Liver (tissue), 9 donors: ENCODE measurements around the gene LPP.

- PRO-cap, 5 experiments, result peak in 5 of 5 experiments; most common plus-strand start chr3:187743085 (in 3); most common minus-strand start chr3:187743177 (in 2)
- RAMPAGE, long total RNA, 2 experiments, result no peak in any of the 2 experiments
- RRBS, result no CpG with 5 or more reads among the region's 12 CpGs
Observed at GRCh38 chr3:187742992-187743555, 2.2 kb downstream of the BCL6 start.

DNA sequence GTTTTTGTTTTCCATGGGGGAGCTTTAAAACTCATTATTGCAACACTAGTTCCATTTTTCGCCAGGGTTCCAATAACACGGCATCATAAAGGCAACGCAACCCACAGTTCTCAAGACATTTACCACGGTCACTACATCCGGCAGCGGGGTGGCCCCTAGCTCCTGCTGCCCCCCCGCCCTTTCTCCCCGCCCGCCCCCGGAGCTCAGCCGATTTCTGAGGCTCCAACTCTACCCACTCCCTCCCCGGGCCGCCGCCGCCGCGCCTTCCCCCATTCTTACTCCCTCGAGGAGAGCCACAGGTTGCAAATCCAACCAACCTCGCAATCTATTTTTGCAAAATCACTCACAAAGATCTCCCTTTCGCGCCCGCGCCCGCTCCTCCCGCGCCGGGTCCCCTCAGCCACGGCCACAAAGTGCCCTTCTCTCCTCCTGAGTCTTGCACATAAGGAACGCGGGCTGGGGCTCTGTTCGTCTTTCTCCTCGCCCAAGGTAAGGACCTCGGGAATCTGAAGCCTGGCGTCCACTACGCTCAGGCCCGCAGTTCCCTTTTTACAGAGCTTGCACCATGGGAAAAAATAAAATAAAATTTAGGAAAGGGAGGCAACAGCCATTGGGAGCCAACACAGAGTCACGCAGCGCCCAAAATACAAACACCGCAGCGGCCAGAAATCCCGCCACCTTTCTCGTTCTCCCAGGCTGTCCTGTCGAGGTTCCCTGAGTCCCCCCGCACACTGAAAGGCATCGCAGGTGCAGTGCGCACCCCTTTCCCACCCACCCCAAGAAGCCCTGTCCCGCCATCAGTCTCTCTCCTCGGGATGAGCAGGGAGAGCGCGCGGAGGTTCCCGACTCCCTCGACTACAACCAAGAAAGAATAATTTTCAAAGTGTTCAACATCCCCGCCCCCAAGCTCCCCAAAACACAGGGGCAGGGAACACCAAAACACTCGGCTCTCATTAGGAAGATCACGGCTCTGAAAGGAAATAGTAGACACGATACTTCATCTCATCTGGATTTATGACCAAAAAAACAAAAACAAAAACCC is 1.4 kb downstream of the BCL6 start:
- PRO-cap, 5 experiments, result peak in 4 of 5 experiments; most common plus-strand start position 914 of the sequence (in 2); most common minus-strand start position 859 of the sequence (in 4)
- RAMPAGE, long total RNA, 2 experiments, result no peak in any of the 2 experiments
- RRBS, result under 1% methylated on average over 7 of the region's 57 CpGs

DNA sequence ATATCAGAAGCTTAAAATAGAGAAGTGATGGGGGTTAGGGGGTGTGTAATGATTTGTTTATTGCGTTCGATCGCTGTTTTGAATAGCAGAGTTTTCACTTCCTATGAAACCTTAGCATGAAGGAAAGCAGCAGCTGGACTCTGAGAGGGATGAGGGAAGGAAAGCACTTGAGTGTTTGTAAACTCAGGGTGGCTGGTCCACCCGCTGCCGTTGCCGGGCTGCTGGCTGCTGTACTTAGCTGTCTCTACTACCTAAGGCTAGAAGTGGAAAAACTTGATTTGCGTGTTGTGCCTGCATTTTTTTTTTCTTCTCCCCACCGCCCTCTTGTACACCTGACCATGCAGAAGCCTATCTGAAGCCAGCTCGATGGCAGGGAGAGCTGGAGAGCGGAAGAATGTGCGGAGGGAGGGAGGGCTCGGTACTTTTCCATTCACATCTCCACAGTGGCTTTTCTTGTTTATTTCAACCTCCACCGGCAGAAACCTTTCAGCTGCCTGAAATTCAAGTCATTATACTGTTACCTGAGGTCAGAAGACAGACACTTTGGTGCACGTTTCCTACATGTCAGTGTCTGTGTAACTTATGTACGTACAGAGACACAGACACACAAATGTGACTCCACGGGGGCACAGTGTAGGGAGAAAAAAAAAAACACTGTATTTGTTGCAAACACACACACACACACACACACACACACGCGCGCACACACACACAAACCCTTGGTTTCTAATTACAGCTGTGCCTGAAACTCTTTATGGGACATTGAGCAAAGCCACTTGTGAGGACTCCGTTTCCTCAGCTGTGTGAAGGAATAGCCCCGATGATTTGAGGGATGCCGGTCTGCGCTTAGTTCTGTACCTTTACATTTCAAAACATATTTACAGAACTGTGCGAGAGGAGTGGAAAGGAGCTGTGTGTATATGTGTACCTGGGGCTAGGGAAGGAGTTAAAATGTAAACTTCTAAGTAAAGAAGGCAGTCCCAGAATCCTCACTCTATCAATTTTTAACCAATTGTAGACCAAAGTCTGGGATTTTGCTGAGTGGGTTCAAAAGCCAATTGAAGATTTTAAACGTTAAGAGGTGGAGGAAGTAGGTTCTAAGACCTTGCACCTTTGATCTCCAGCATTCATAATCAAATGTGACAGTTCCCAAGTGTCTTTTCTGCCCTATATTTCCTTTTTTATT is 5.1 kb upstream of the BCL6 start:
- PRO-cap, 5 experiments, result peak in 3 of 5 experiments; most common plus-strand start position 509 of the sequence (in 3); most common minus-strand start position 253 of the sequence (in 2)
- RAMPAGE, long total RNA, 2 experiments, result no peak in any of the 2 experiments
- RRBS, result no CpG with 5 or more reads among the region's 25 CpGs

DNA sequence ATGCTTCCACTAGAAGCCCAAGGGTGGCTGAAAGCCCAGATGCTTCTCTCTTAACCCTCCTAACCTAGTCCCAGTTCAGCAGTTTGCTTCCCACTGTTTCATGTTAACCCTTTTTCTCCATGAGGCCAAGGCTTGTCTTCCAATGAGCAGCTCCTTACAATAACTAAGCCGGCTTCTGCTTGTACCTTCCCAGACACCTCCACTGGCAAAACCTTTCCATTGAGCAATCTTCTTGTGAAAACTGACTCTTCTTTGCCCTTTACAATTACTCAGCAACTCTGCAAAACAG is 198.8 kb upstream of the LPP start:
- PRO-cap, 5 experiments, result peak in 1 of 5 experiments; most common minus-strand start position 204 of the sequence (in 1)
- RAMPAGE, long total RNA, 2 experiments, result no peak in any of the 2 experiments
- RRBS, result no CpG with 5 or more reads among the region's 1 CpG

GRCh38 chr3:187989727-187990253 is 164.2 kb upstream of the LPP start:
- PRO-cap, 5 experiments, result no peak in any of the 5 experiments
- RAMPAGE, long total RNA, 2 experiments, result no peak in any of the 2 experiments
- RRBS, result no CpG with 5 or more reads among the region's 9 CpGs

GRCh38 chr3:188109016-188109559 is 44.9 kb upstream of the LPP start:
- PRO-cap, 5 experiments, result no peak in any of the 5 experiments
- RAMPAGE, long total RNA, 2 experiments, result no peak in any of the 2 experiments
- RRBS, result no CpG with 5 or more reads among the region's 3 CpGs

GRCh38 chr3:188153519-188154543 is at the start of gene LPP:
Gene LPP (plus strand): TSS chr3:188154157.
- PRO-cap, 5 experiments, result peak in 5 of 5 experiments; most common plus-strand start chr3:188153866 (in 4); most common minus-strand start chr3:188153760 (in 5)
- RAMPAGE, long total RNA, 2 experiments, result start-site peak on the plus strand in 1 of 2 experiments, at chr3:188153858-188154209 at its widest, 214 to 716 reads per replicate; start-site peak on the minus strand in 1 of 2 experiments, at chr3:188153764-188154105 at its widest, 9 to 10 reads per replicate
- RRBS, result 2% methylated on average over 30 of the region's 93 CpGs

DNA sequence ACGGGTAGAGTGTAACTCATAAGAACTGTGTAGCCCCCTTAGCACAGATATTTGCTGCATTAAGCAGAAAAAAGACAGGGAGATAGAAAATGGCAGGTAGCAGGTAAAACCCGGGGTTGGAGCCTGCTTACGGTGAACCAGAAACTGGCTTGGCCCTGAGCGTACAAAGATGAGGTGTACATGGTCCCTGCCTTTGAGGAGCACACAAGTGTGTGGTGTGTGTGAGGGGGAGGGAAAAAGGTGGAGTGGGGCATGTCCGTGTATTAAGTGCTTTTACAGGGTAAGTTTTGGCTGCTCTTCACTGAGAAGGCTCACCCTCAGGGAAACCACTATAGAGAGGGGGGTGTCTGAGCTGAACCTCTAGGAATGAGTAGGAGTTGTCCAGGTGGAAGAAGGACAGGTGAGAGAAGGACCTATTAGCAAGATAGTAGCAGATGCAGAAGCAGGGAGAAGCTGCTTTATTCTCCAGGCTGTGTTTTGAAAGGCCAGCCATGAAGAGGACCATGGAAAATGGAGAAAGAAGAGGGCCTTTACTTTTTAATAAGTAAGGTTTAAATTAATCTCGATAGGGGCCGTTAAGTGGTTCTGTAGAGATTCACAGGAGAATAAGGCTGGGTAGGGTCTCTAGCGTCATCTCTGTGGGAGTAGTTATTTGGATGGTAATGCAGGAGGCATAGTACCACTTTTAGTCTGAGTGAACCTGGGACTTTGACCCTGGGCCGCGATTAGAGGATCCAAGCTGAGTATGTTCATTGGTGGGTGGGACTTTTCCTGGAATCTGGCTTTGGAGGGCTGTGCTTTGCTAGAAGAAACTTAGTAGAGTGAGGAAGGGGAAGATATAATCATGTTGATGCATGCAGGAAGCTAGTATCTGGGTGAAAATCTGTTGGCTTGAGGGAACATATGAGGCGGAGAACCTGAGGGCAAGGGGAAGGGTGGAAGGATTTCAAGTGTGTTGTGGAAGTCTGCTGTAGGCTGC is 3.8 kb downstream of the LPP start:
- PRO-cap, 5 experiments, result peak in 4 of 5 experiments; most common plus-strand start position 816 of the sequence (in 2); most common minus-strand start position 646 of the sequence (in 2)
- RAMPAGE, long total RNA, 2 experiments, result no peak in any of the 2 experiments
- RRBS, result no CpG with 5 or more reads among the region's 11 CpGs

DNA sequence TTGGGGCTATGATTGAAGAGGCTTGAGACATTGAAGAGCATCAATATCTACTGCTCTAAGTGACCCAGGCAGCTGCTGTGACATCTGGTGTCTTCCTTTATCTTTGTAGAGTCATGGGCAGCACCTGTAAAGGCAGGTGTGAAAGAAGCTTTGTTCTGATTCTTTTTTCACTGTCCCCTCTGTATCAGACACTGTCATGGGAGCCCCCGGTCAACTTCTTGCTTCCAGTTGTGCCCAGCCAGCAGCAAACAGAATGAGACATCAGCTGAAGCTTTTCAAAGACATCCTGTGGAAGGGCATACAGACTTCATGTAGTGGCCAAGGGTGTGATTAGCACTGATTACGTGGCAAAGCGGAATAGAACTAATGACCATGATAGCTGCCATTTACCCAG is 29.3 kb downstream of the LPP start:
- PRO-cap, 5 experiments, result no peak in any of the 5 experiments
- RAMPAGE, long total RNA, 2 experiments, result no peak in any of the 2 experiments
- RRBS, result no CpG with 5 or more reads among the region's 3 CpGs

- PRO-cap, 5 experiments, result no peak in any of the 5 experiments
- RAMPAGE, long total RNA, 2 experiments, result no peak in any of the 2 experiments
- RRBS, result no CpG with 5 or more reads among the region's 9 CpGs
Observed at GRCh38 chr3:188197228-188197878, 43.4 kb downstream of the LPP start.

- PRO-cap, 5 experiments, result no peak in any of the 5 experiments
- RAMPAGE, long total RNA, 2 experiments, result no peak in any of the 2 experiments
- RRBS, result no CpG with 5 or more reads among the region's 5 CpGs
Observed at GRCh38 chr3:188206334-188206981, 52.5 kb downstream of the LPP start.

GRCh38 chr3:188217607-188218400 is 63.8 kb downstream of the LPP start:
- PRO-cap, 5 experiments, result no peak in any of the 5 experiments
- RAMPAGE, long total RNA, 2 experiments, result no peak in any of the 2 experiments
- RRBS, result no CpG with 5 or more reads among the region's 6 CpGs

DNA sequence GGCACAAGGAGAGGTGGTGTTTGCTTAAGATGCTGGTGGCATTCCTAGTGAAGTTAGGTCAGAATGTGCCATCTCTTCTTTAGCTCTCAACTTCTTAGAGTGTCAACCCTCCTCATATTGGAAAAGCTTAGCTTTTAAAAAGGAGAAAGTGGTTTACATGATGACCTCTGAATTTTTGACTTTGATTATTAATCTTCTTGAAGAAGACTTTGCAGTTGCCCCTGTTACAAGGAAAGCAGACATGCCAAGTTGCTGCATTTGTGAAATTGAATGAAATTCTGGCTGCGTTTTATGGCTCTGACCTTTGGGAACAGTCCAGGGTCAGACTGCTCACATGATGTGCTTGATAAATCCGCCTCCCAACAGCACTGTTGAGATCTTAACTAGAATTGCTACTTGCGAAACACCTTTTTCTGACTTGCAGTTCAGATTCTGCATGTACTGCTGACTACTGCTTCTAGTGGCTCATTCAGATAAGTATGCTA is 129.2 kb downstream of the LPP start:
- PRO-cap, 5 experiments, result peak in 2 of 5 experiments; most common plus-strand start position 375 of the sequence (in 1)
- RAMPAGE, long total RNA, 2 experiments, result no peak in any of the 2 experiments
- RRBS, result no CpG with 5 or more reads among the region's 3 CpGs

- PRO-cap, 5 experiments, result peak in 4 of 5 experiments; most common minus-strand start chr3:188290606 (in 4)
- RAMPAGE, long total RNA, 2 experiments, result no peak in any of the 2 experiments
- RRBS, result no CpG with 5 or more reads among the region's 4 CpGs
Observed at GRCh38 chr3:188290457-188290712, 136.4 kb downstream of the LPP start.

DNA sequence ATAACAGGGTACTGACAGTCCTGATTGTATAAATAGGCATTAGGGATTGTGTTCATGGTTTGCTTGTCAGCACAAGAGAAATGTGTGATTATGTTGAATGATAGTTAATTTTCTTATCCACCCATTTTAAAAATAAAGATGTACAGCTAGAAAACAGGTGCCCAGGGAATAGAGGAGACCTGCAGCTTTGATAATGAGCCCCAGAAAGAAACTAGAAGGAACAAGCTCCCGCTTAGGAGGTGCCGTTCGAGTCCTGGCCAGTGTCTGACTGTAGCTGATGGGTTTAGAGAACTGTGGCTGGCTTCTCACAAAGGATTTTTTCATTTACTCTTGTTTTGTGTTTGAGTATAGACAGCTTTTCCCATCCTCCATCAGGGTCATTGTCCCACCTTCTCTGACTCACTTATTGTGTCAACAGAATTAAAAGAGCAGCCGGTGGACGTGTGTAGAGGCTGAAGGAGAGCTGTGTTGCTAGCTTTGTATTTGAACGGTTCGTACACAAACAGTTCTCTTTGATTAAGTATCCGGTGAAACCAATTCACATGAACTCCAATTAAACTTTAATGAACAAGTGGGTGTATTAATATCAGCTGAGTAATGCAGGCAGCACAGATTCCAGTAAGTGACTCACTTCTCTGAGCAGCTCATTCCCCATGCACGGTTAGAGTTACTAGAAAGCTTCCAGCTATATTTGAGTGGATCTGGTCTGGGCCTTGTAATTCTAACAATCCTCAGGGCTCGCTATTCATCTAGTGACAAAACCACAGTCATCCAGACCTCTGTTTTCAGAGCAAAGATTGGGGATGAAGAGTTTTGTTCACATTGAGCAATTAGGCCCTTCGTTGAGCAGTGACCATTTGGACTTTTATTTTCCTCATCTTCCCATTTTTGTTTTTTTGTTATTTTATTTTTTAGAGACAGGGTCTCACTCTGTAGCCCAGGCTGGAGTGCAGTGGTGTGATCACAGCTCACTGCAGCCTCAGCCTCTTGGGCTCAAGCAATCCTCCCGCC is 141.0 kb downstream of the LPP start:
- PRO-cap, 5 experiments, result peak in 2 of 5 experiments; most common plus-strand start position 630 of the sequence (in 1); most common minus-strand start position 266 of the sequence (in 1)
- RAMPAGE, long total RNA, 2 experiments, result no peak in any of the 2 experiments
- RRBS, result 27% methylated on average over 4 of the region's 12 CpGs

DNA sequence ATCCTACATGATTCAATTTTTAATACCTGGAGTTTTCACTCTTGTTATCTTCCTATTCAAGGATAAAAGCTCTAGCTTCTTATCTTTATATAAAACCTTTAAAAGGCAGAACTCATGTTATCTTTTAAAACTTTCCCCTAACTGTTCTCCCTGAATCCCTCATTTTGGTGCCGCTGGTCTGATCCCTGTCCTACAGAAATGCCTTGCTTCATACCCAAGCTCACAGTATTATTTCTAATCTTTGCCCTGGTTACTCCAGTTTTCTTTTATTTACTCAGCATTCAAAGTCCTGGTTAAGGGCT is 247.2 kb downstream of the LPP start:
- PRO-cap, 5 experiments, result peak in 5 of 5 experiments; most common minus-strand start position 199 of the sequence (in 5)
- RAMPAGE, long total RNA, 2 experiments, result no peak in any of the 2 experiments
- RRBS, result no CpG with 5 or more reads among the region's 1 CpG

- PRO-cap, 5 experiments, result no peak in any of the 5 experiments
- RAMPAGE, long total RNA, 2 experiments, result no peak in any of the 2 experiments
- RRBS, result no CpG with 5 or more reads among the region's 5 CpGs
Observed at GRCh38 chr3:188402361-188403033, 248.5 kb downstream of the LPP start.

- PRO-cap, 5 experiments, result peak in 1 of 5 experiments; most common plus-strand start chr3:188433391 (in 1); most common minus-strand start chr3:188433397 (in 1)
- RAMPAGE, long total RNA, 2 experiments, result no peak in any of the 2 experiments
- RRBS, result no CpG with 5 or more reads among the region's 6 CpGs
Observed at GRCh38 chr3:188432922-188433986, 279.3 kb downstream of the LPP start.

GRCh38 chr3:188518764-188519290 is 364.9 kb downstream of the LPP start:
- PRO-cap, 5 experiments, result peak in 5 of 5 experiments; most common plus-strand start chr3:188519024 (in 1); most common minus-strand start chr3:188518954 (in 5)
- RAMPAGE, long total RNA, 2 experiments, result no peak in any of the 2 experiments
- RRBS, result no CpG with 5 or more reads among the region's 5 CpGs

DNA sequence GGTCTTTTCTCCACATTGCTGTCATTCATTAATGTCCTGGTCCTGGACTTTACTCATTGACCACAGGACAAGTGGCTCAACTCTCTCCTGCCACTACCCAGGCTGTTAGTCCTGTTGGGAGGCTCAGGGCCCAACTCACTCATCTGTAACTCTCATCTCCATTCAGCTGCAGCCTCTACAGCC is 427.4 kb downstream of the LPP start:
- PRO-cap, 5 experiments, result peak in 2 of 5 experiments; most common plus-strand start position 105 of the sequence (in 1)
- RAMPAGE, long total RNA, 2 experiments, result no peak in any of the 2 experiments